Lung (tissue), 4 donors: ENCODE results near the genes RNASEH2A, RTBDN, MAST1, TRMT1, STX10 and ZSWIM4.

- PRO-cap: no peak
- RAMPAGE, long total RNA: no peak
- RRBS: no CpG with 5 or more reads among the region's 11 CpGs
Measured at GRCh38 chr19:12778647-12779009, 3.3 kb upstream of the HOOK2 start.

GRCh38 chr19:12787992-12788294 is 3.3 kb upstream of the JUNB start:
- PRO-cap: no peak
- RAMPAGE, long total RNA: no peak
- RRBS: no CpG with 5 or more reads among the region's 2 CpGs

GRCh38 chr19:12791582-12791704 is 157 bp downstream of the JUNB start:
- PRO-cap: no peak
- RAMPAGE, long total RNA: no peak
- RRBS: 1% methylated on average over 12 of the region's 15 CpGs

- PRO-cap: no peak
- RAMPAGE, long total RNA: no peak
- RRBS: 1% methylated on average over 61 of the region's 98 CpGs
Measured at GRCh38 chr19:12791875-12792795, 849 bp downstream of the JUNB start.

- PRO-cap: no peak
- RAMPAGE, long total RNA: no peak
- RRBS: no CpG with 5 or more reads among the region's 3 CpGs
Measured at GRCh38 chr19:12793179-12793335, 1.8 kb downstream of the JUNB start.

DNA sequence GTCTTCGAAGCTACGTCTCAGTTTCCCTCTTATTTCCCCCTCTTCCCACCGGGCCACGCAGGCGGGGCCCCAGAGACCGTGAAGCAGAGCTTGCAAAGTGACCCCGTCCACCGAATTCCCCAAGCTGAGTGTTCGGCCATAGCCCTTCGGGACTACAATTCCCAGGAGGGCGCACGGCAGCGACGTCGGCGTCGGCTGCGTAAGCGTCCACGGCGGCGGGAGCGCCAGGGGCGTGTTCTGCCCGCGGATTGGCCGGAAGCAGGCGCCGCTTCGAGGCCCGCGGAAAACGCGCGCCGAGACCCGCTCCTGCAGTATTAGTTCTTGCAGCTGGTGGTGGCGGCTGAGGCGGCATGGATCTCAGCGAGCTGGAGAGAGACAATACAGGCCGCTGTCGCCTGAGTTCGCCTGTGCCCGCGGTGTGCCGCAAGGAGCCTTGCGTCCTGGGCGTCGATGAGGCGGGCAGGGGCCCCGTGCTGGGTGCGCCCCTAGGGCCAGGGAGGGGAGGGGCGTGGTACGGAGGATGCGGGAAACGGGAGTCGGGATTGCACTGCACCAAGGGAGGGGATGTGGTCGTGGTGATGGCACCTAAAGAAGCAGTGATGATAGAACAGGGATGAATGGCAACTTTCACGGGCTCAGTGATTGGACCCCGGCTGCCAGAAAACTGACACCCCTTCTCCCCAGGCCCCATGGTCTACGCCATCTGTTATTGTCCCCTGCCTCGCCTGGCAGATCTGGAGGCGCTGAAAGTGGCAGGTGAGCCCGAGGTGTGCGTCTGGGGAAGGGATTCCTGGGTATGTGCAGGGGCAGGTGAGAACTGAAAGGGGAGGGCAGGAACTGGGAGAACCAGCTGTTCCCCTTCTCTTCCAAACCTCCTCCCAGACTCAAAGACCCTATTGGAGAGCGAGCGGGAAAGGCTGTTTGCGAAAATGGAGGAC is at the start of gene RNASEH2A:
Gene RNASEH2A (plus strand): TSS at position 261 of the 938 bp plus-strand sequence.
- PRO-cap: unidirectional peak, plus-strand start at position 235 of the sequence
- RAMPAGE, long total RNA: no peak
- RRBS: no CpG with 5 or more reads among the region's 68 CpGs

GRCh38 chr19:12834214-12834881 is at the start of gene RTBDN:
Gene RTBDN (minus strand): TSS chr19:12834579.
- PRO-cap: no peak
- RAMPAGE, long total RNA: no peak
- RRBS: no CpG with 5 or more reads among the region's 41 CpGs

GRCh38 chr19:12838096-12838815 is at the start of gene MAST1:
Gene MAST1 (plus strand): TSS chr19:12838515.
- PRO-cap: no peak
- RAMPAGE, long total RNA: no peak
- RRBS: 2% methylated on average over 28 of the region's 64 CpGs

- PRO-cap: no peak
- RAMPAGE, long total RNA: no peak
- RRBS: no CpG with 5 or more reads among the region's 39 CpGs
Measured at GRCh38 chr19:12840233-12841052, 2.1 kb downstream of the MAST1 start.

DNA sequence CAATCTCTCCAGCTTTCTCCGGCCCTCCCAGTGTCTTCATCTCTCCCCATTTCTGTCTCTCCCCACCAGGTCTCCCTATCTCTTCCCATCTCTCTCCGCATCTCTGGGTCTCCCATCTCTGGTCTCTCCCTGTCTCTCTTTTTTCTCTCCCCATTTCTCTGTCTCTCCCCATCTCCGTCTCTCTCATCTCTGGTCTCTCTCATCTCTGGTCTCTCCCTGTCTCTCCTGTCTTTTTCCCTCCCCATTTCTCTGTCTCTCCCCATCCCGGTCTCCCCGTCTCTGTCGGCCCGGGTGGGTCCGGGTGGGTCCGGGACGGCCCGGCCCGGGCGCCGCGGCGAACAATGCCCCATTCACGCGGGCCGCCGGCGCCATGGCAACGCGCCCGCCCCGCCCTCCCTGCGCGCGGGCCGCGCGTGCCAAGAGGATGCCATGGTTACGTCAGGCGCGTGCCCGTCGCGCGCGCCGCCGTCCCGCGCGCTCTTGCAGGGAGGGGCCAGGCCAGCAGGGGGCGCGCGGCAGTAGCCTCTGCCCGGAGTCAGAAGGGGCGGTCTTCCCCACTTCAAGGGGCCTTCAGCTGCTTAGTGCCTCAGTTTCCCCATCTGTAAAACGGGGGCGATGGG is 11.9 kb upstream of the NFIX start:
- PRO-cap: no peak
- RAMPAGE, long total RNA: no peak
- RRBS: 2% methylated on average over 9 of the region's 51 CpGs

DNA sequence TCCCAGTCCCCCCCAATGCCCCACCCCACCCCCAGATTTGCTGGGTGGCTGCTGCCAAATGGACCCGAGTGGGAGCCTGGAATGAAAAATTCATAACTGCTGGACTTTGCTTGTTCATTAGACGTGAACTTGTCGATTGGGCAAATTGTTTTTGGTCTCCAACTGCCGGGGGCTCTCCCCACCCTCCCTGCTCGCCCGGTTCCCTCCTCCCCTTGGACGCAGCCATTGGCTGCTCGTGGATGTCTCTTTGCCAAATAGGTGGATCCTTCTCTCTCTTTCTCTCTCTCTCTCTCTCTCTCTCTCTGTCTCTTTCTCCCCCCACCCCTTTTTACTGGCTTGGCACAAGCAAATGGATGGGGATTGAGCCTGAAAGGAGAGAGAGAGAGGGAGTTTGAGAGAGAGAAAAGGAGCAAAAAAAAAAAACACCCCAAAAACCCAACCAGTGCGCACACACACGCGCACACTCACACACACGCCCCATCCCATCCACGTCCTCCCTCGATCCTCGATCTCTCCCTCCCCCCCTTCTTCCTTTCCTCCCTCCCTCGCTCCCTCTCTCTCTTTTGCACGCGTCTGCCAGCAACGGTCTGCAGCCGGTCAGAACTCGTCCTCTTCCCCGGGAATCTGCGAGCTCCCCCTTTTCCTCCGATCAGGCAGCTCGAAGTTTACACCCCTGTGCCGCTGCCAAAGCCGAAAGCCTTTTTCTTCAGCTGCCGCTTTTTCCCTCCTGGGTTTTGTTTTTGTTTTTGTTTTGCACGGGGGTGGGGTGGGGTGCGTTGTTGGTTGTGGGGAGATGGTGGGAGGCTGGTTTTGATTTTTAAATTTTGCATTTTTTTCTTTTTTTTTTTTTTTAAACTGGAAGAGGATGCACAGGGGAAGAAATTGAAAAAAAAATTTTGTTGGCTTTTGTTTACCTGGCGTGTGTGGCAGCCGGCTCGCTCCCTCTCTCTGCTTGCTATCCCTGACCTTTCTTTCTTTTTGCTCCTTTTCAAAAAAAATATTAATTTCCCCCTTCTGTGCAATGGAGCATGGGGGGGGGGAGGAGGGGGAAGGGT is 27.8 kb downstream of the NFIX start:
- PRO-cap: no peak
- RAMPAGE, long total RNA: no peak
- RRBS: no CpG with 5 or more reads among the region's 33 CpGs

GRCh38 chr19:13024266-13025496 is 29.4 kb downstream of the NFIX start:
- PRO-cap: no peak
- RAMPAGE, long total RNA: no peak
- RRBS: 7% methylated on average over 15 of the region's 75 CpGs

GRCh38 chr19:13029497-13029726 is 34.1 kb downstream of the NFIX start:
- PRO-cap: no peak
- RAMPAGE, long total RNA: no peak
- RRBS: no CpG with 5 or more reads among the region's 6 CpGs

DNA sequence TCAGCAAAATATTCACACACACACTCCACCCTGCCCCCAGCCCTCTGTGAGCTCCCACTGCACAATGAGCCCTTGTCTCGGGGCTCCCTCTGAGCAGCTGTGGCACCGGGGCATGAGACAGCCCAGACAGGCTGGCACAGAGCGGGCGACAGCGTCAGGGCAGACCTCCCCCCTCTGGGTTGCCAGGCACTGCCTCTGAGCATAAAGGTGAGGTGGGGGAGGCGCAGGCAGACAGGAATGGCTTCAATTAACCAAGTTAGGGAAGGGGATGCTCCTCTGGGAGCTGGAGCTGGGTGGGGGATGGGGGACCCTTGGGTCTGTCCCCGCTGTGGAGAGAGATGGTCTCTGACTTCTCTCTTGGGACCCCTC is 30.4 kb downstream of the LYL1 start:
- PRO-cap: no peak
- RAMPAGE, long total RNA: no peak
- RRBS: no CpG with 5 or more reads among the region's 7 CpGs

DNA sequence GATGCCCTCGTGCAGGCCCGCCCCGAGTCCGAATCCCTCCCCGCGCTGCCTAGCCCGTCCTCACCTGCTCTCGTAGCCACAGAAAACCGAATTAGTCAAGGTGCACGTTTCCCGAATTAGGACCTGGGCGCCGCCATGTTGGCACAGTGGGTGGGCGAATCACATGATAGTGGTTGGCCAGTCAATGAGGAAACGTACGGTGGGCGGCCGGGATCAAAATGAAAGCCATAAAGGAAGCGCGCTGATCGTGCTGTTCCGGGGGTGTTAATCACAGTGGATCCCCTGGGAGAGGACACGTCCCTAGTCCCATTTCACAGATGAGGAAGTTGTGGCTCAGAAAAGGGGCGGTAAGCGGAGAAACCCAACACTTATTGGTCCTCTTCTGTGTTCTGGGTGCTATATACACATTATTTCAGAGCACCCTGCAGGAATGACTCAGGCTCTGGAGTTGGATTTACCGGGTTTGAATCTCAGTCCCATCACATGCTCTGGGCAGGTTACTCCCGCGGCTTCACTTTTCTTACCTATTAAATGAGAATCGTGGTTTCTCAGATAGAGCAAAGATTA is at the start of gene TRMT1:
Gene TRMT1 (minus strand): TSS at position 152 of the 567 bp plus-strand sequence.
- PRO-cap: no peak
- RAMPAGE, long total RNA: no peak
- RRBS: 5% methylated on average over 3 of the region's 29 CpGs

GRCh38 chr19:13121297-13121655 is 3.2 kb downstream of the NACC1 start:
- PRO-cap: no peak
- RAMPAGE, long total RNA: no peak
- RRBS: 63% methylated on average over 2 of the region's 2 CpGs

DNA sequence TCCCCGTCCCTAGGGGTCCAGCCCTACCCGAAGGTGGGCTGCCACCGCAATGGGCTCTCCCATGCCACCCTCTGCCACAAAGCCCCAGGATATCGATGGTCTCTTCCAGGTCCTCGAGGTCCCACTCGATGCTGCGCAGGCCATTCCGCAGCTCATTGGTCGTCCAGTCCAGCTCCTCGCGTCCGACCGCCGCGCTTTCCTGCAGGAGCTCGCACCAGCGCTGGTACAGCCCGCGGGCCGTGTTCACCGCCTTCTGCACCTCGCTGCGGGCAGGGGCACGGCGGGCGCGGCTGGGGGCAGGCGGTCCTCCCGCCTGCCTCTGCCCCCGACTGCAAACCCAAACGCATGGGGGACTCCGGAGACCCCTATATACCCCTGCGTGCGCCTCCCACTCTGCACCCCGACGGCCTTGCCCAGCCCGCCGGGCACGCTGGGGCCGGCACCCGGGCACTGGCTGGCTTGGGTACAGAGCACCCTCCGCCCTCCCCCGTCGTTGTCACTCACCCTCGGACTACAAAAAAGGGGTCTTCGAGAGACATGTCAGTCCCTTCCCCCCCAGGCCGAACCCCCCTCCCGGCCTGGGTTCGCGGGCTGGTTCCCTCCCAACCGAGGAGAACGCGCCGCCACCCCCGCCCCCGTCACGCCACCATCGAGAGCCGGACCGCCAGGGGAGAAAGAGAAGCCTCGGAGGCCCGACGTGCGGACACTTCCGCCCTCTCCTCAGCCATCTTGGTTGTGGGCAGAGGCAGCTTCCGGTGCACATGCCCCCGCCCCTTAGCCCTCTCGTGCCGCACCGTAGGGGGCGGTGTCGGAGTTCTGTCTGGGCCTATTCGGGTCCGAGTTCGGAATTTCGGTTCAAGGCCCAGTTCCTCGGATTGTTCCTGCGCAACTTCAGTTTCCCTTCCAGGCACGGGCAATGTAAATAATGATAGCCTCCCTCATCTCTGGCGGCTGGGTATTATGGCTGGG is at the start of gene STX10:
Gene STX10 (minus strand): TSS at position 741 of the 969 bp plus-strand sequence.
- PRO-cap: no peak
- RAMPAGE, long total RNA: start-site peak on the minus strand centred at position 636 of the sequence, 75 bp wide, 171 and 21 reads in 2 replicates
- RRBS: 1% methylated on average over 20 of the region's 80 CpGs

- PRO-cap: no peak
- RAMPAGE, long total RNA: no peak
- RRBS: no CpG with 5 or more reads among the region's 10 CpGs
Measured at GRCh38 chr19:13186003-13186410, 35.8 kb downstream of the IER2 start.

- PRO-cap: unidirectional peak, plus-strand start at chr19:13795443
- RAMPAGE, long total RNA: no peak
- RRBS: 1% methylated on average over 21 of the region's 81 CpGs
Measured at GRCh38 chr19:13795213-13796273, at the start of gene ZSWIM4. Gene ZSWIM4 (plus strand): TSS chr19:13795443.

DNA sequence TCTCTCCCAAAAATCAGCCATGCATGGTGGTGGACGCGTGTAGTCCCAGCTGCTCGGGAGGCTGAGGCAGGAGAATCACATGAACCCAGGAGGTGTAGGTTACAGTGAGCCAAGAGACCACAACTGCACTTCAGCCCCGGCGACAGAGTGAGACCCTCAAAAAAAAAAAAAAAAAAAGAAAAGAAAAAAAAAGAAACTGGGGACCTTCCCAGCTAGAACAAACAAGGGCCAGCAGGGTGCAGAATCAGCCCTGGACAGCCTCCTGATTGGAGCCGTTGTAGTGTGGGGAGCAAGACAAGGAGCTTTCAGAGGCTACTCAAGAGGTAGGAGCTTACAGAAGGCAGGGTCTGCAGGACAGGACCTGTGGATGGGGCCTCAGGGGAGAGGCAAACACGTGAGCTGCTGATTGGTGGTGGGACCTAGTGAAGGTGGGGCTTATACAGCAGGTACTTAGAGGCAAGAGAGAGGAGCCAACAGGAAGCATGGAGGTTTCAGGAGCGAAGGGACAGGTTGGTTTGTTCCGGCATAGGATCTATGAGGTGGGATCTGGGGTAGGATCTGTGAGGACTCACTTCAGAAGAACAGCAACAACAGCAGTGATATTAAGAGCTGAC is 32.3 kb downstream of the ZSWIM4 start:
- PRO-cap: no peak
- RAMPAGE, long total RNA: no peak
- RRBS: no CpG with 5 or more reads among the region's 9 CpGs